SK-MEL-5 (cell line): ENCODE measurements around a stretch of chr5.

DNA sequence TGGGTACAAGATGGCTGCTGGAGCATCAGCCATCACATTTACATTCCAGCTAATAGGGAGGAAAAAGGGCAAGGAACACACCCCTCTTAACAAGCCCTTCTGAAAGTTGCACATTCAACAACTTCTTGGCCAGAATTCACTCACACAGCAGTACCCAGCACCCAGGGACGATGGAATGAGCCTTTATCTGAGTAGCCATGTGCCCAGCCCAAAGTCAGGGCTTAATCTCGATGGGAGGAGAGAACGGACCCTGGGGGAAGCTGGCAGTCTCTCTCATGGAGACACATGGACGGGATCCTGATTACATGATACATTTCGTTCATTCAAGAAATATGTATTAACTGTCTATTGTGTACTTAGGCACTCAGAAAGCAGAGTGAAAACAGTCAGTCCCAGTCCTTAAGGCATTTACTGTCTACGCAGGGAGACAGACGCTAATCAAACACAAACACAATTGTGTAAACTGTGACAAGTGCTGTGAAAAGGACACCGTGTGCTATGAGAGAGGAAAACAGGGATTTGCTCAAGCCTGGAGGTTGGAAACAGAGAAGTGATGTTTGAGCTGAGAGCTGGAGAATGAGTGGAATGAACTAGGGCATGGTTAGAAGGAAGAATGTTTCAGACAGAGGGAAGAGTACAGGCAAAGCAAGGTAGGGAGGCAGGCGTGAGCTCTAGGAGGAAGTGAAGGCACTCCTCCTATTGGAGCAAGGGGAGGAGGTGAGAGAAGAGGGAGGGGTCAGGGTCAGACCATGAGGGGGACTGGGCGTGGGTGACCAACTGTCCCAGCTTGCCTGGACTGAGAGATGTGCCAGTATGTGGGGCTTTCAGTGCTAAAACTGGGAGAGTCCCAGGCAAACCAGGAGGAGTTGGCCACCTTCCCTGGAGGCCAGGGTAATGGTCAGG is 7.4 kb downstream of the OTULINL start:
RAMPAGE:
- cytosol, long total RNA = no peak
- long total RNA = no peak
- nucleus, long total RNA = no peak

GRCh38 chr5:14684697-14685264 is 20.3 kb downstream of the OTULIN start:
RAMPAGE:
- cytosol, long total RNA = no peak
- long total RNA = no peak
- nucleus, long total RNA = no peak

GRCh38 chr5:14702544-14702831 is 38.0 kb downstream of the OTULIN start:
RAMPAGE:
- cytosol, long total RNA = no peak
- long total RNA = no peak
- nucleus, long total RNA = no peak

RAMPAGE:
- cytosol, long total RNA = no peak
- long total RNA = no peak
- nucleus, long total RNA = no peak
These were observed 41.1 kb downstream of the OTULIN start for GRCh38 chr5:14705469-14706137.

GRCh38 chr5:15425431-15425936 is 74.5 kb upstream of the FBXL7 start:
RAMPAGE:
- cytosol, long total RNA = no peak
- long total RNA = no peak
- nucleus, long total RNA = no peak

DNA sequence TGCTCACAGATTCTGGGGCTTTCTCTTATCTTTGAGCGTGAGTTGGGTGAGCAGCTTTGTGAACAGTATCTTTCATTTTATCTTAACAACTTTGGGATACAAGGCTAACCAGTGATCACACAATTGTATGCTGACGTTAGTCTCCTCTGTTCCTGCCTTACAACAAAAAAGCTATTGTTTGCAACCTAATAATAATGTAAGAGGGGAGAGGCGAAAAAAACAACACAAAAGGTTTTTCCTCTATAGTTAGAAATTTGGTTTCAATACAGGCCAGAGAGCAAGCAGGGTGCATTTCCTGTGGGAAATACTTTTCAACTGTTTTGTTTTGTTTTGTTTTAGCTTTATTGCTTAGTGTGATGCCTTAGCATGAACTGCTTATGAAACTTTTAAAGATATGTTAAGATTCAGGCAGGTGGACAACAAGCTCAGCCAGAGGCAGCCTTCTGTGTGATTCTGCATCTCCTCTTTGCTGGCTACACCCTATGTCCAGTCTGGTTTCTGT is 294.7 kb downstream of the FBXL7 start:
RAMPAGE:
- cytosol, long total RNA = no peak
- long total RNA = no peak
- nucleus, long total RNA = no peak

DNA sequence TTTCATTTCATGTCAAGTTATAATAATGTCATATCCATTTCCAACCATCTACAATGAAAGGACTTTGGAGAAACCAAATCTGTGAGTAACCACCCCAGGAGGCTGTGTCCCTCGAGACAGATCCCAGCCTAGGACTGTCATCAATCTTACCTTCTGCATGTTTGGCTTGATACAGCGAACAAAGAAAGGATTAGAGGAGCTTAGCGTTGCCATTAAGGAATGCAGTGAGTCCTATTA is 137.8 kb upstream of the RETREG1 start:
RAMPAGE:
- cytosol, long total RNA = no peak
- long total RNA = no peak
- nucleus, long total RNA = no peak

RAMPAGE:
- cytosol, long total RNA = no peak
- long total RNA = no peak
- nucleus, long total RNA = start-site peak on the minus strand at chr5:17118767-17118772, 15 and 5 reads in 2 replicates
These were observed 98.8 kb upstream of the BASP1 start for GRCh38 chr5:17118588-17119081.

GRCh38 chr5:17275133-17275812 is 57.8 kb downstream of the BASP1 start:
RAMPAGE:
- cytosol, long total RNA = no peak
- long total RNA = no peak
- nucleus, long total RNA = no peak

DNA sequence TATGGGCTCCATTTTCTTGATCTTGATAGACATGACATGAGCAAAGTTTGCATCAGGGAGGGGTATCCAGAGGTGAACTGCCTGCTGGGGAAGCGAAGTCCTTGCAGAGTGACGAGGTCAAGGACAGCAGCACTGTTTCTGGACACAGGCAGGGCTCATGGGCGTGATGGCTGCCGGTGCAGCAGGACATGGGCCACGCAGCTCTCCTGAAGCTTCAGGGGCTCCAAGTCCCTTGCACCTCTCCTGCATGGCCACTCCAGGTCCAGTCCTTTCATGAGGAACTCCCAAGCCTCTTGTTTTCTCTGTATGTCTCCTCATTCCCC is 123.9 kb downstream of the H3Y2 start:
RAMPAGE:
- cytosol, long total RNA = no peak
- long total RNA = no peak
- nucleus, long total RNA = no peak

DNA sequence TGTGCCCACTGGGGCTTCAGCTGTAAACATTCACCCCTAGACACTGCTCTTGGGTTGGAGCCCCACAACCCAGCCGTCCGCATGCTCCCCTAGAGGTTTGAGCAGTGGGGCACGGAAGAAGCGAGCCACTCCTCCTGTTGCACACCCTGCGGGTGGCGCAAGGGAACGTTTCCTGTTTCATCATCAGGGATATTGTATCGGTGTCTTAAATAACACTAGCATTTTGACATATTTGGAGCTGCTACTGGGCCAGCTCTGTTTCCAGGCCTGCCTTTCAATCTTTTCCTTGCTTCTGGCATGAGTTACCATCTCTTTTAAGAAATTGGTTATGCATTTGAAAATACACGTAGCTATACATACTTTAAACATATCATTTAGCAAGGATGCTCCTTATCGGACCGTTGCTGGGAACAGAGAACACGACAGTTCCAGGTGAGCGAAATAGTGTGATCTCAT is 48.0 kb downstream of the H3Y2 start:
RAMPAGE:
- cytosol, long total RNA = no peak
- long total RNA = no peak
- nucleus, long total RNA = no peak

DNA sequence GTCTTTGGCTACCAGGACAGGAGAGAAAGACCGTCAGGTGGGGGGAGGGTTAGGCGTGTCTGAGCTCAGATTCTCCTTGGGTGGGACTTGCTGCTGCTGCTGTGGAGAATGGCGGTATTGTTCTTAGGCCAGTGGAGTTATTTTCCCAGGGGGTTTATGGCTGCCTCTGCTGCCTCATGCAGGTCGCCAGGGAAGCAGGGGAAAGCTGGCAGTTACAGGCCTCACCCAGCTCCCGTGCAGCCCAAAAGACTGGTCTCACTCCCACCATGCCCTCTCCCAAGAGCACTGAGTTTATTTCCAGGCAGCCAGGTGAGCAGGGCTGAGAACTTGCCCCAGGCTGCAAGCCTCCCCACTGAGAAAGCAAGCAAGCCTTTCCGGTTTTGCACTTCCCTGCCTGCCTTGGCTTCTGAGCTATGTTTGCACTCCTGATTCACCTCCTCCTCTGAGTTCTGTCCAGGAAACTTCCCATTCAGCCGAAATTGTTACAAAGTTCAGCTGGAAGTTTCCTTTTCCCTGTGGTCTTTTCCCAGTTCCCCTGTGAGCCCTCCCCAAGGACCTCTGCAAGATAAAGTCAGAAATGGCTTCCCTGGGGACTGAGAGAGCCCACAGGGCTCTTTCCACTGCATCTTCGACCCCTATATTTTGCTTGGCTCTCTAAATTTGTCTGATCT is 296.1 kb upstream of the H3Y1 start:
RAMPAGE:
- cytosol, long total RNA = no peak
- long total RNA = no peak
- nucleus, long total RNA = no peak

RAMPAGE:
- cytosol, long total RNA = no peak
- long total RNA = no peak
- nucleus, long total RNA = no peak
These were observed 1089.2 kb upstream of the H3Y1 start for GRCh38 chr5:18744886-18745297.

RAMPAGE:
- cytosol, long total RNA = no peak
- long total RNA = no peak
- nucleus, long total RNA = no peak
These were observed 587.5 kb upstream of the CDH18 start for GRCh38 chr5:20575451-20575937.

GRCh38 chr5:20972300-20973095 is 984.5 kb upstream of the CDH18 start:
RAMPAGE:
- cytosol, long total RNA = no peak
- long total RNA = no peak
- nucleus, long total RNA = start-site peak on the plus strand at chr5:20972588-20972667, 16 and 15 reads in 2 replicates

GRCh38 chr5:21058257-21058688 is 1070.3 kb upstream of the CDH18 start:
RAMPAGE:
- cytosol, long total RNA = no peak
- long total RNA = no peak
- nucleus, long total RNA = no peak

RAMPAGE:
- cytosol, long total RNA = no peak
- long total RNA = no peak
- nucleus, long total RNA = no peak
These were observed 174.2 kb upstream of the CDH12 start for GRCh38 chr5:23027275-23027800.

DNA sequence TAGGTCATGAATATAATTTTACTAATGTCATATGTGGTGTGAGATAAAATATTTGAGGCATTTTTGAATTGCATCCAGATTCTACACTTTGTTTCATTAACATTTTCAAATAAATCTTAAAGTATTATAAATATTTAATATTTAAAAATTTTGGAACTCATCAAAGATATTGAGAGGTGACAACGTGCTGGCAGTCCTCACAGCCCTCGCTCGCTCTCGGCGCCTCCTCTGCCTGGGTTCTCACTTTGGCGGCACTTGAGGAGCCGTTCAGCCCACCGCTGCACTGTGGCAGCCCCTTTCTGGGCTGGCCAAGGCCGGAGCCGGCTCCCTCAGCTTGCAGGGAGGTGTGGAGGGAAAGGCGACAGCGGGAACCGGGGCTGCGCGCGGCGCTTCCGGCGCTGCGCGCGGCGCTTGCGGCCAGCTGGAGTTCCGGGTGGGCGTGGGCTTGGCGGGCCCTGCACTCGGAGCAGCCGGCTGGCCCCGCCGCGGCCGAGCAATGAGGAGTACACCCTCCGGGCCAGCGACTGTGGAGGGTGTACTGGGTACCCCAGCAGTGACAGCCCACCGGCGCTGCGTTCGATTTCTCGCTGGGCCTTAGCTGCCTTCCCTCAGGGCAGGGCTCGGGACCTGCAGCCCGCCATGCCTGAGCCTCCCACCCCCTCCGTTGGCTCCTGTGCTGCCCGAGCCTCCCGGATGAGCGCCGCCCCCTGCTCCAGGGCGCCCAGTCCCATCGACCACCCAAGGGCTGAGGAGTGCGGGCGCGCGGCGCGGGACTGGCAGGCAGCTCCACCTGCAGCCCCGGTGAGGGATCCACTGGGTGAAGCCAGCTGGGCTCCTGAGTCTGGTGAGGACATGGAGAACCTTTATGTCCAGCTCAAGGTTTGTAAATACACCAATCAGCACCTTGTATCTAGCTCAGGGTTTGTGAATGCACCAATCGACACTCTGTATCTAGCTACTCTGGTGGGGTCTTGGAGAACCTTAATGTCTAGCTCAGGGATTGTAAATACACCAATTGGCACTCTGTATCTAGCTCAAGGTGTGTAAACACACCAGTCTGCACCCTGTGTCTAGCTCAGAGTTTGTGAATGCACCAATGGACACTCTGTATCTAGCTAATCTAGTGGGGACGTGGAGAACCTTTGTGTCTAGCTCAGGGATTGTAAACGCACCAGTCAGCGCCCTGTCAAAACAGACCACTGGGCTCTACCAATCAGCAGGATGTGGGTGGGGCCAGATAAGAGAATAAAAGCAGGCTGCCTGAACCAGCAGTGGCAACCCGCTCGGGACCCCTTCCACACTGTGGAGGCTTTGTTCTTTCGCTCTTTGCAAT is 444.0 kb downstream of the PRDM9 start:
RAMPAGE:
- cytosol, long total RNA = no peak
- long total RNA = no peak
- nucleus, long total RNA = no peak

DNA sequence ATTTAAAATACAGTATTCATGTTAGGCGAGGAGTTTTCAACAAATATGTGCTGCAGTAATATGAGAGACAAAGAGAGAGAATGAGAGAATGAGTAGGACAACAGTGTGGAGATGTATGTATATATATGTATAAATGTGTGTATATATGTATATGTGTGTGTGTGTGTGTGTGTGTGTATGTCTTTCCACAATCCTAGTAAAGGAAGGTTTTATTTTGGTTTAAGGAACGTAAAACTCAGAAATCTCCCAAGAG is 440.9 kb upstream of the CDH10 start:
RAMPAGE:
- cytosol, long total RNA = no peak
- long total RNA = no peak
- nucleus, long total RNA = no peak

DNA sequence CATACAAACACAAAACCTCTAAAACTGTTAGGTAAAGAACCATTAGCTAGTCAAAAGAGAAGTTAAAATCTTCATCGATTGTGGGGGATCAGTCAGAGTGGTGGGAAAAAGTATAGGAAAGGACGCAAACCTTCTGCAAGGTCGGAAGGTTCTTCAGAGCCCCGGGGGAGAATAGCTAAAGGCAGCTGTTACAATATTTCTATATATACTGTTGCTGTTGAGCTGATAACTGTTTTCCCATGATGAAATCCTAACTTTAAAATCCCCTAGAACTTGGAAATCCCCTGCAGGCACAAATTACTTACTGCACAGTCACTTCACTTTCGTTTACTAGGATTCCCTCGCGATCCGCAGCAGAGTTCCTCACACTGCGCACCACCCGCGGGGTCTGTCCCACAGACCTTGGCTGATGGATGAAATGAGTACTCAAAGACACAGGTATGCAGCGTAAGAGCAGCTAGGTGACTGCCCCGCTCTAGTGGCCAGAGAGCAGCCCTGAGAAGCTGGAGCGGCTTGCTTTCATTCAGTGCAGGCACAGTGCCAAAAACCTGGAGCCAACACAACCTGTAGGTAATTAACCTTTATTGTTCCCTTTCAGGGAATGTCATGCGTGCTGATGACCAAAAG is 191.4 kb downstream of the CDH9 start:
RAMPAGE:
- cytosol, long total RNA = no peak
- long total RNA = no peak
- nucleus, long total RNA = no peak